ENCODE measurements around the genes C18orf32 and SMAD4.

GRCh38 chr18:49140992-49141641 is 190.4 kb upstream of the SMAD7 start:
- PRO-cap, 7 experiments = no peak in any of the 7 experiments

DNA sequence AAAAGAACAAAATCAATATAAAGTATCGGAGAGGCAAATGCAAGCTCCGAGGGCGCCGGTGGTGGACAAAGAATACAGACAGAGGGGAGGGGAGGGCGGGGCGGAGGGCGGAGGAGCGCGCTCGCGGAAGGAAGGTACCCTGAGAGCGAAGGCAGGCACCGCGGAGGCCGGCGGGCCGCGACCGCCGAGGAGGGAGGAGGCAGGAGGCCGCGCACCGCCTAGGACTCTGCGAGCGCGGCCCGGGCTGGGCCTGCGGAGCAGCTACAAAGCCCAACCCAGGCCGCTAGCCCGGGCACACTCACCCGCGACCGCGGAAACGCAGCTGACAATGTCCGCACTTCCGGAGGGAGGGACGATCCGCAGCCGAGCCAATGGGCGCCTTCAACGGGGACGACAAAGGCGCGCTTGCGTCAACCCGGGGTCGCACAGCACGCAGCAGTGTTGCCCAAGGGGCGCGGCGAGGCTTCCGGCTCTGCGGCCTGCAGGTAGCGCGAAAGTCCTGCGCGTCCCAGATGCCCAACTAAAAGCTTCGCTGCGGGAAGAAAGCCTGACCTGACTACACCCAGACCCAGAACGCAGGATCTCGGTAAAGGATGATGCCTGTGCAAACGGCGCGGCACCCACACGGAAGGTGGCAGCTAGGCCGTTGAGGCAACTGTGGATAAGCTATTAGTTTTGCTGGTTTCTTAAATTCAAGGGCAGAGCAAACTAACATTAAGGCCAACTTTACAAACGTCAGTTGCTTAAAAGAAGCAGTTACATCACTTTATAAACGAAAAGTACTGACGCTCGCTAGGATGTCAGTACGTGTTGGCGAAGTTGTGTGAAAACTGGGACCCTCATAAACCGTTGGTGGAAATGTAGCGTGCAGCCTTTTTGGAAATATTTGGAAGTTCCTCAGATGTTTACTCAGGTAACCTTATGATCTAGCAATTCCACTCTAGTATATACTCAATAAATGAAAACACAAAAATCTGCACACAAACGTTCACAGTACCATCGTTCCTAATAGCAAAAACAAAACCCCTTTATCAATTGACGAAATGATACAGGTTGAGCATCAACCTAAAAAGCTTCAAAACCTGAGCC is at the start of gene C18orf32:
Gene C18orf32 (minus strand): TSS at position 330 of the 1,089 bp plus-strand sequence.
- PRO-cap, 7 experiments = peak in 7 of 7 experiments; most common plus-strand start position 167 of the sequence (in 6); most common minus-strand start position 74 of the sequence (in 5)

DNA sequence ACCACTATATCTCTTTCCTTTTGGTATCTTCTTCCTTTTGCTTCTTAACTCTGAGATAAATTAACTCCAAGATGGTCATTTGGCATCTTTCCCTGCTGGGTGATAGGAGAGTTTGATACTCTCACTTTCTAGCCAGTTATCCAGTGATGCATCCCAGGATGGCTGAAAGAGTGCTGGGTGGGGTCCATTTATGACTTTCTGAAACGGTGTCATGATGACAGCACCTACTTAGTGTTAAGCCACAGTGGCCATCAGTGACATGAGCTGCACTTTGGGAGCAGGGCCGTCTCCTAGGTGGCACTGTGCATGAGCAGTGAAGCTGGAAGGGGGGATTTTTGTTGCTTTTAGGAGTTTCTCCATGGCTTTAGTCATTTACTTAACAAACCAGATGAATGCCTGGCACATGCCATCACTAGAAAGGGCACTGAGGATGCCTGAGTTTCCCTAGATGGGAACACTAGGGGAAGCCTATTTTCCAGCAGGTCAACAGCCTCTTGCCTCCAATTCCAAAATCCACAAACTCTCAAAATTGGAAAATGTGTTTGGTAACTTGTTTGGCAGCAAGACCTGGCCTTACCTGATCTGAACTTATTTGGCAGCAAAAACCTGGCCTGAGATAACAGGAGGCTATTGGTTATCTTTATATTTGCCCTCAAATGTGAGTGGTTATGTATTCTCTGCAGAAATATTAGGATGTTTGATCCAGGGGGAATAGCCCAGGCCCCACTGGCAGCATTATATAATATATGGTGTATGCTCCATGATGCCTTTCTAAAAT is 2.5 kb downstream of the LIPG start:
- PRO-cap, 7 experiments = no peak in any of the 7 experiments

- PRO-cap, 7 experiments = no peak in any of the 7 experiments
Observed at GRCh38 chr18:49590418-49591058, 28.7 kb downstream of the LIPG start.

DNA sequence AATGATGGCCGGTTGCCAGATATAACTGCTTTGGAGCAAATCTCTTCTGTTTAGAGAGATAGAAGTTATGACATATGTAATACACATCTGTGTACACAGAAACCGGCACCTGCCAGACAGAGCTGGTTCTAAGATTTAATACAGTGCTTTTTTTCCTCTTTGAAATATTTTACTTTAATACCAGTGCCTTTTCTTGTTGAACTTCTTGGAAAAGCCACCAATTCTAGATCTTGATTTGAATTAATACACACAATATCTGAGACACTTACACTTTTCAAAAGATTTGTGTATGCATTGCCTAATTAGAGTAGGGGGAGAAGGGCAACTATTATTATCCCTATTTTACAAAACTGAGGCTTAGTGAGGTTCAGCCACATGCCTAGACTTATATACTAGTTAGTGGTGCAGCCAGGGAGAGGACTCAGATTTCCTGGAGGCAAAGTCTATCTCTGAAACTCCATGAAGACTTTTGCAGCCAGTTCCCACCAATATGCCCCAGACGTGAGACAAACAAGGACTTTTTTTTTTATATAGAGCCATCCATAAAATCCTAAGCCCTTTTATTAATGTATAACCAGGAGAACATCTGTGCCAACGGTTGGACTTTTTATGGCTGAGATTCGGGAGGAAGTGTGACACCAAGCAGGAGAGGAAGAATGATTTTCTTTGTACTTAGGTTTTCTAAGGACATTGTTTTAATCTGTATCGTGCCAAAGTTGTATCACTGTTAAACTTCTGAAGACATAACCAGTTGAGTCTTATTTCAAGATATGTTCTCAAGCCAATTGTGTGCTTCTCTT is 29.8 kb downstream of the LIPG start:
- PRO-cap, 7 experiments = no peak in any of the 7 experiments

DNA sequence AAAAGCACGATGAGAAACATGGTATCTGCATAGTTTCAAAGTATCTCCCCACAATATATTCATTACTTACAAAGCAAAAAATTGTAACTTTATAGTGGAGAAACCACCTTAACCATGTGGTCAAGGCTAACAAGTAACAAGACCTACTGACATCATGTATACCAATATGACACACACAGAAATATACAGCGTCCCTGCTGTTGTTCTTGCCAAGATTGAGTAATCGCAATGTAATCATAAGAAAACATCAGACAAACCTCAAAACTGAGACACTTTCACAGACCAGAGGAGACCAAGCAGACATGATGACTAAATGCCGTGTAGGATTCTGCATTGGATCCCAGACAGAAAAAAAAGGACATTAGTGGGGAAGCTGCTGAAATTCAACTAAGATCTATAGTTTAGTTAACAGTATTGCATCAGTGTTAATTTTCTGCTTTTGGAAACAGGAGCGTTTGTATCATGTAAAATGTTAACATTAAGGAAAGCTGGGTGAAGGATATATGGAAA is 123.0 kb downstream of the ACAA2 start:
- PRO-cap, 7 experiments = peak in 2 of 7 experiments; most common plus-strand start position 269 of the sequence (in 2)

DNA sequence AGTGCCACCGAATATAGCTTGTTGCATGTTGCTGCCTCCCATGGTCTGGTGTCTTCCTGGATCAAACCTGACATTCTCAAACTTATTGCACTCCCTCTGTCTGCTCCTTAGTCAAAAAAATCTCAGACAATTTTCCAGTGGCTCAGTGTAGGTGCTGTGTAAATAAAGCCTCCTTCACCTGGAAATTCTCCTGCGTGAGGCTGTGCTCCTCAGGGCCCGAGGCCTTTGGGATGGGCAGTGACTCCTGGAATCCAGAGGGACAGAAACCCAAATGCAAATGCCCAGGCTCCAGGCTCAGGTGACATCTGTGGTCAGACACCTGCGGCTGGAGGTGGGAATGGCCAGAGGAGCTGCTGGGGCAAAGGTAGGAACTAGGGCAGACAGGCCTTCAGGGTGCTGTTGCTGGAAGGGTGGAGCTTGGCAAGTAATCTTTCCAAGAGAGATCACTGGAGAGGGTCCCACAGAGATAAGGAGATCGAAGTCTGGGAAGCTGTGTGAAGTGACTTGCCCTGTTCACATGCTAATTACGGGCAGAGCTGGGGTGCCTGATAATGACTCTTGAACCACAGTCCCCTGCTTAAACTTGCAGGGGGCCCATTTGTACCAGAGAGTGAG is 82.5 kb downstream of the ACAA2 start:
- PRO-cap, 7 experiments = no peak in any of the 7 experiments

DNA sequence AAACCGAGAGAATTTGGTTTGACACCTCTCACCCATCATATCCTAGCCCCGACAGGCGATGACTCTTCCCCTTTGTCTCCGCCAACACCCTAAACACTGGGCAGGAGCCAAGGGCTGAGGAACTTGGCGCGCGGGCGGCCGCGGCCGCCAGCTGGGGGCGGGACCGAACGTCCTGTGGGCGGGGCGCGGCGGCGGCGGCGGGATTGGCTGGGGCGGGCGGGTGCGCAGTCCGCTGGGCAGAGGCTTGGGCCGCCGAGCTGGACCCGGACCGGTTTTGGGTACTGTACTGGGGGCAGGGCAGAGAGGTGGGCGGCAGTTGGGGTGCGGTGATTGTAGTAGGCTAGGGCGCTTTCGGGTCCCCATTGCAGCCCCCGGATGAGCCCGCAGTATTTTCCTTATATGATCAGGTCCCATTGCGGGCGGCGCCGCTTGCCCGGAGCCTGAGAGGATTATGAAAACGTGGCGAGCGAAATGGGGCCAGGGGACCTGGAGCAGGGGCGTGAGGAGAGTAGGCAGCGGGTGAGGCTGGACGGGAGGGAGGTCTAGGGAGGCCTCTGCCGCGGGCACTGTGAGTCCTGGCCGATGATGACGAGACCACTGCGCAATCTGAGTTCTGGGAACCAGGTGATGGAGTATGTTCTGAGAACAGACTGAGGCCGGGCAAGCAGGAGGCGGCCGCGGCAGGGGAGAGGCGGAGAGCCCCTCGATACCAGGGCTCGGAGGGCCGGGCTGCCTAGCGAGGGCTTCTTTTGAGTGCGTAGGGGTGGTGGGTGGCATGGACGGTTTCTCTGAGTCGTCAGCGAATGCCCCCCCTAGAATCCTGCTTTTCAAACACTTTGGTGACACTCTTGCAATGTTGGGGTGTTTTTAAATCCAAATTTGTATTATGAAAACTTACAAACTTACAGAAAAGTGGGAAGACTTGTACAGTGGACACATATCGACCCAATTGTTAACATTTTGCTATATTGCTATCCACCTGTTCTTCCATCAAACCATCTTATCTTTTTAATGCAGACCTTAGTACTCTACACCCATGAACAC is 774 bp upstream of the ACAA2 start:
- PRO-cap, 7 experiments = peak in 7 of 7 experiments; most common plus-strand start position 239 of the sequence (in 7); most common minus-strand start position 98 of the sequence (in 7)

GRCh38 chr18:50151558-50152225 is 43.3 kb downstream of the MYO5B start:
- PRO-cap, 7 experiments = no peak in any of the 7 experiments

DNA sequence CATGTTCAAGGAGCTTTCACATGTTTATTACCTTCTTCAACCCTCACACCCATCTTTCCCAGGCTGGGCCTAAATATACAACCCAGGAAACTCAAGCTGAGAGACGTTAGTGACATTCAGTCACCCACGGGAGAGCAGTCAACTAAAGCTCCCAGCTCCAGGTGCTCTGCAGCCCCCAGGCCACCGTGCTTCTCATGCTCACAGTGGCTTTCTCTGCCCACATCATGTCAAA is 35.7 kb downstream of the MYO5B start:
- PRO-cap, 7 experiments = no peak in any of the 7 experiments

- PRO-cap, 7 experiments = no peak in any of the 7 experiments
Observed at GRCh38 chr18:50308086-50308519, 20.6 kb upstream of the CXXC1 start.

DNA sequence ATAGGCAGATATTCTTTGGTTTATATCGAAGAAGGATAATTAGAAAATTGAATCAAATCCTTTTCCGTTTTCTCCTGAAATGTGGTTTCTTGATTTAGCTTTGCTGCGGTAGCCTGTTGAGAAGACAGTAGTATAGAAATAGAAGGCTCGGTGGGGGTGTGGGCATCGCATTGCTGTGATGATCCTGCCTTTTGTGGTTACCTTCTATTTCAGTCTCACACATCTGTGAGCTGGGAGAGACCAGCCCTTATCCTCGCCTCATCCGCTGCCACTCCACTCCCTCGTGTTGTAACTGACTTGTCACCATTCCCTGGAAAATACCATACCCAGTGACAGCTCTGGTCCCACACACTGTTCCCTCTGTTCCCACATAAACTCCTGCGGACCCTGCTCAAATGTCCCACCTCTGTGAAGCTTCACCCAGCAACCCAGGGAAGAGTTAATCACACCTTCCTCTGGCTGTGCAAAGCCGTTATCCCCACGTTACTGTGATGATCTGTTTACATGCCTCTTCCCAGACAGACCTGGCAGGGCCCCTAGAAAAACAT is 114.4 kb downstream of the MAPK4 start:
- PRO-cap, 7 experiments = no peak in any of the 7 experiments

GRCh38 chr18:50796593-50796880 is 23.3 kb downstream of the MRO start:
- PRO-cap, 7 experiments = no peak in any of the 7 experiments

DNA sequence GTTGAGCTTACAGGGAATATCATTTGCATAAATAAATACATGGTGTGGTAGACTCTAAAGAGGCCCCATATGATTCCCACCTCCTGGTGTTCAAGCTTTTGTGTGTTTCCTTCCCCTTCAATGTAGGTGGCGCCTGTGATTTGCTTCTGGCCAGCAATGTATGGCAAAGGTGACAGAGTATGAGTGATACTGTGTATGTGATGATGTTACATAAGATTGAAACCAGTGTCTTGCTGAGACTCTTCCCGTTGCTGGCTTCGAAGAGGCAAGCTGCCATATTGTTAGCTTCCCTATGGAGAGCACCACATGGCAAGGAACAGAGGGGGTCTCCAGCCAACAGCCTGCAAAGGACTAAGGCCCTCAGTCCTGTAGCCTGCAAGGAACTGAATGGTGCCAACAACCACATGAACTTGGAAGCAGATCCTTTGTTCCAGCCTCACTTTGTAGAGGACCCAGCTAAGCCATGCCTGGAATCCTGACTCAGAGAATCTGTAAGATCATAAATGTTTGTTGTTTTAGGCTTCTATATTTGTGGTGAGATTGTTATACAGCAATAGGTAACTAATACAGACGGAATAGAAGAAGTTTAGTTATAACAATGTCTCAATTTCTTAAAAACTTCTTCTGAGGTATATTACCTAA is 1.7 kb upstream of the SMAD4 start:
- PRO-cap, 7 experiments = no peak in any of the 7 experiments

DNA sequence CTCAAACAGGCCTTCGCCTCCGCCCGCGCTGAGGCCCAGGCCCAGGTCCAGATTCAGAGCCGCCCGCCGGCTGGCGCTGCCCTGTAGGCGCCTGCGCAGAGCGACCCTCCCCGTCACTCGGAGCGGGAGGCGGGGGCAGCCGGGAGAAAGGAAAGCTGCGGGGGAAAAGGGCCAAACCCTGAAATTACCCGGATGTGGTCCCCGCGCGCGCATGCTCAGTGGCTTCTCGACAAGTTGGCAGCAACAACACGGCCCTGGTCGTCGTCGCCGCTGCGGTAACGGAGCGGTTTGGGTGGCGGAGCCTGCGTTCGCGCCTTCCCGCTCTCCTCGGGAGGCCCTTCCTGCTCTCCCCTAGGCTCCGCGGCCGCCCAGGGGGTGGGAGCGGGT is at the start of gene SMAD4:
Gene SMAD4 (plus strand): TSS at position 212 of the 387 bp plus-strand sequence.
- PRO-cap, 7 experiments = peak in 7 of 7 experiments; most common plus-strand start position 273 of the sequence (in 4); most common minus-strand start position 72 of the sequence (in 7)

DNA sequence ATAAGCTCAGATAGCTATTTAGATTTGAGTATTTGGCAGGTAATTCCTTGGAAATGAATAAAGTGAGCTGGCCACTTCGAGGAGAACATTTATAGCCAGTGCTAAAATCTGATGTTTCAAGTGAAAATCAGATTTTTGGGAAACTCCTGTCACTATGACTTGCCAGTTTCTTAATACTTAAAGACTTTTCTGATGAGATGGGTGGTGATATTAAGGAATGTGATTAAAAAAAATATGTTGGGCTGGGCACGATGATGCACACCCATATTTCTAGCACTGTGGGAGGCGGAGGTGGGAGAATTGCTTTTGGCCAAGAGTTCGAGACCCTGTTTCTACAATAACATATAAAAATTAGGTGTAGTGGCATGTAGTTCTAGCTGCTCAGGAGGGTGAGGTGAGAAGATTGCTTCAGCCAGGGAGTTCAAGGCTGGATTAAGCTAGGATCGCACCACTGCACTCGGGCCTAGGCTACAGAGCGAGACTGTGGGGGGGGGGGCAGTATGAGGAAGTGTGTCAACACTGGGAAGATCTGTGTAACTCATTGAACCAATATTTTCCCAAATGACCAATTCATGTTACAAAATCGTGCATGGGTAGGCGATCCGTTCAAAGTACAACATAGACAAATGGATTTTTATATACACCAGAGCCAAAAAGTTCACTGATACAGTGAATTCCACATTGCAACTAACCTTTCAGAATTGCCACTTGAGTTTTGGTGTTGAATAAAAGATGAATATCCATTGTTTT is 7.9 kb downstream of the SMAD4 start:
- PRO-cap, 7 experiments = no peak in any of the 7 experiments

- PRO-cap, 7 experiments = no peak in any of the 7 experiments
Observed at GRCh38 chr18:51054423-51055026, 24.5 kb downstream of the SMAD4 start.

- PRO-cap, 7 experiments = no peak in any of the 7 experiments
Observed at GRCh38 chr18:53861284-53861715, 363.2 kb downstream of the MBD2 start.

- PRO-cap, 7 experiments = no peak in any of the 7 experiments
Observed at GRCh38 chr18:54165790-54166352, 58.6 kb downstream of the MBD2 start.

DNA sequence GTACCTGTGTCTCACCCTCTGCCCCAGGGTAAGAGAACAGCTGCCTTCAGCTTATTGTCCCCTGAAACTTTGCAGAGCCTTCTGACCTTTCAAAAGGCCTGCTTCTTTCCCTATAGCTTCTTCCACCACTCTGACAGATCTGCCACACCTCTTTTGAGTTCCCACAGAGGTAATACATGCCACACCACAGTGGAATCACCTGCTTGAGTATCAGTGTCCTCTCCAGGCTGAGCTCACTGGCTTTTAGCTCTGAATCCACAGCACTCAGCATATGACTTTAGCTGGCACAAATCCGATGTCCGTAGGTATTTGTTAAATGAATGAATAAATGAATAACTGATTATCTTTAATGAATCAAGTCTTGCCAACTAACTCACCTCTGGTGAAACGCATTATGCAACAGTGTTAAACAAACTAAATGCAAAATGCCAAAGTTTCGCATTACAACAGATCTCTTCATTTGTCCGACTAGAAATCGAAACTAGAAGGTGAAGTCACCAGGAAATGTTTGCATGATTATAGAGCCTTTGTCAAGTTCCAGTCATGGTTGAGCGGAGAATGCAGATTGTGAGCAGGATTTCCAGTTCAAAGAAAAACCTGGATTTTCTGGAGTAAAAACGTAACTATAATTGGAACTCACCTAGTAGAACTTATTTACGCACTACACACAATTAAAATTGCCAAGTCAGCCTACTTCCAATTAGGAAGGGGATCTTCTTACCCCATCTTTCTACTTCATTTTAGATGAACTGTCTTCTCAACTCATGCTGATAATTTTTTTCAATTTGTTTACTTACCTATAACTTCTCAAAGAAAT is 16.5 kb downstream of the DYNAP start:
- PRO-cap, 7 experiments = no peak in any of the 7 experiments

Measured in T-cell (primary cell).